Subcutaneous preadipocyte (primary cell): ENCODE measurements around a stretch of chr6.

- CAGE, long polyA plus RNA = no peak
Observed at GRCh38 chr6:168196094-168197444, 117.6 kb upstream of the FRMD1 start.

- CAGE, long polyA plus RNA = no peak
Observed at GRCh38 chr6:168301488-168302292, 17.9 kb downstream of the DACT2 start.

GRCh38 chr6:168377074-168378185 is 57.9 kb upstream of the DACT2 start:
- CAGE, long polyA plus RNA = no peak

DNA sequence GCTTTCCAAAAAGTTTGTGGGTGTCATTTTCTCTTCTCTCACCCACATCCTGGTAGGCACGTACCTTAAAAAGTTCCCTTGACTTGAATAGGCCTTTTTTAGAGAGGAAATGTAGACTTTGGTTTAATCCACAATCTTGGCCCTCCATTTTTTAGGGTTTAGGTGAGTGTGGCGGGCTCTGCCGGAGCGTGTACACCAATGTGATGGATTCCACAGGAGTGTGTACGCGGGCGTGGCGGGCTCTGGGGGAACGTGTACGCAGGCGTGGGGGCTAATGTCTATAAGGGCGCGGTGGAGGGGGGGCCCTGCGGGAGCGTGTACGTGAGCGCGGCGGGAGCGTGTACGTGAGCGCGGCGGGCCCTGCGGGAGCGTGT is 28.2 kb upstream of the SMOC2 start:
- CAGE, long polyA plus RNA = no peak

- CAGE, long polyA plus RNA = no peak
Observed at GRCh38 chr6:168666903-168667752, 226.1 kb downstream of the SMOC2 start.

DNA sequence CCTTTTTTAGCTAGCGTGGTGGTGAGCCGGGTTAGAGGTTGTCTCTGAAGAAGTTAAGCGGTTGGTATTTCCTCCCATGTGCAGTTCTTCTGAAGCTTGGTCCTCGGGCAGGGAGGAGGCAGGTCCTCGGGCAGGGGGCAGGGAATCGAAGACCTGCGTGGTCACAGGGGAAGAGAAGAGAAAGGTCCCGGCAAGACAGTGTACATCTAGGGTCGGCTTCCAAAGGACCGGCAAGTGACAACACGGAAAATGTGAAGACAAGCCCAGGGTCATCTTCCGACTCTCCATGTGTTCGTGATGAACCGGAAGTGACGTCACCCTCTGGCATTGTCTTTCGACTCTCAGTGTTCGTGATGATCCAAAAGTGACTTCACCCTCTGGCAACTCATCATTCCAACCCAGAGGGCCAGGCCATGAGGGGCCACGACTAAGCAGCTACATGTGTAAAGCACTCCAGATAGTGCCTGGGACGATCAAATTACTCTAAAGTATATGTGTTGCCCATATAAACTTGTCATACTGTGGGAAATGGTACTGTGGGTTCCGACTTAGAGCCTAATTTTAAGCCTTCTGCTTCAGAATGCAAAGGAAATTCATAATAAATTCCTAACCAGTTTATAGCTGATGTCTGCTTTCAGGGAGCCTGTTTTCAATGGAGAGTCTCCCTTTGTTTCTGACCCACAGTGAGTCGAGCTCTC is 290.7 kb downstream of the THBS2 start:
- CAGE, long polyA plus RNA = no peak

- CAGE, long polyA plus RNA = no peak
Observed at GRCh38 chr6:169071021-169071220, 182.7 kb downstream of the THBS2 start.

- CAGE, long polyA plus RNA = no peak
Observed at GRCh38 chr6:169174929-169175328, 78.7 kb downstream of the THBS2 start.

DNA sequence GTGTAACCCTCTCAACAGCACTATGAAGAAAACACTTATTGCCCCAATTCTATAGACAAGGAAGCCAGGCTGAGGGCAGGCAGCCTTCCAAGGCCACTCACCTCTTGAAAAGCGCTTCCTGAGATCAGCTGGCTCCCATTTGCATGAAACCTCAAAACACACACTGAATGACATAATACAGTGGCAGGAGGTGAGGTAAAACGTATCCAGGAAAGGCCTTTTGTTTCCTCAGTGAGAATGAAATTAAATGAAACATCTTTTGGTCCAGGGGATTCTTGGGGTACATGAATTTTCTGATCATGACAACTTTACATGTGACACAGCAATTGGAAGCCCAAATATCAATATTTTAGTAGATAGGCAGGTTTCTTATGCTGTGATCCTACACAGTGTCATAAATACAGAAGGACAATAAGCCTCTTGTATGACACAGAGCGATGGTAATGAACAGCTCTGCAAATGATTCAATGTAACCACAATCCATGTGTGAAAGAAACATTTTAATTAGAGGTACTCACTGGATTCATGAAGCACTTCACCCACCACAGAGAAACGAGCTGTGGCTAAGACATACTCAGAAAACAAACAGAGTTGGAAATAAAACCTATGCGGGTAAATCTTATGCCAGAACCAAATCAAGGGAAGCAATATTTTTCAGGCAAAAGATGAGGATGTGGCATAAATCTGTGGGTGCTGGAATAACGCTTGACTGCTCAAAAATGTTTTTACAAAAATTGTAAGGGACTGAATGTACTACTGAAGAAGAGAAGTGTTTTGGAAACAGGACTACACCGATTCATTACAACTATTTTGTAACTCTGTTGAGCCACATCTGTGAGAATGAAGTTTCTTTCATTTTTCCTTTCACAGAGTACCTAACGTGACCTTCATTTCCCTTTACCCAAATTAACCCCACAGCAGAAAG is 112.2 kb downstream of the WDR27 start:
- CAGE, long polyA plus RNA = no peak

- CAGE, long polyA plus RNA = no peak
Observed at GRCh38 chr6:169620380-169620647, 81.5 kb downstream of the WDR27 start.

DNA sequence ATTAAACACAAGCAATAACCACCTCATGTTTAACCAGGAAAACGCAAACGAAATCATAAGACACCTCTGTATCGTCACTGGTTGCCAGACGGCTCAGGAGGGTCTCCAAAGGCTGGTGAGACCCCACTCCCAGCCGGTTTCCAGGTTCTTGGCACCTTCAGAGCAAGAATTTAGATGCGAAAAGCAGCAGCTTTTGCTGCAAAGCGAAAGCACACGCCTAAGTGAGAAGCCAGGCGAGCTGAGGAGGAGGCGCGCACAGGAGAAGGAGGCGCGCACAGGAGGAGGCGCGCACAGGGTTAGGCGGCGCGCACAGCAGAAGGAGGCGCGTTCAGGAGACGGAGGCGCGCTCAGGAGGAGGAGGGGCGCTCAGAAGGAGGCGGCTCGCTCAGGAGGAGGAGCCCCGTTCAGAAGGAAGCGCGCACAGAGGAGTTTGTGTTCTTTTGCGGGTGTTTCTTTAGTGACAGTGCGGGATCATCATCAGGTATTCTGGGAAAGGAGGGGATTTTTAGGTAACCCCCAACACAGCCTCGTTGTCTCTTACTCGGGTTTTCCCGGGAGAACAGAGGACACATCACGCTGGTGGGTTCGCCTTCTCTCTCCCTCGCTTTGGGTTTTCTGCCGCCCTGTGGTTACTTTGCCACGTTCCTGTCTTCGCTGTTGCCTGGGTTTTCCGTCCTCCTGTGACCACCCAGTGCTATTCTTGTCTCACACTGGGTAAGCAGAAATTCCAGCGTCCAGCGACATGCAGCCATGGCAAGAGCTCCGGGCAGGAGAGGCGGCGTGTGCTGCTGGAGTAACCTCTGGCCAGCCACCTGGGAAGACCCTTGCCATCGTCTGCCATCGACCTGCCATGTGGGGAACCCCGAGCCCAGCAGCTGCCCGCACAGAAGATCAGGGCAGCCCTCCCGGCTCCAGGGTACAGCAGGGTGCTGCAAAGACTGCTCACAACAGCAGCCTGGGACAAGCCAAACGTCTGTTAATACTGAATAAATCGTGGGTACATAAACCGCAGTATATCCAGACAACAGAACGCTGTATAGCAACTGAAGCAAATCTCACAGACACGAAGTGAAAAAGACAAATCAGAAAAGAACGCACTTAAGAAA is 47.0 kb downstream of the WDR27 start:
- CAGE, long polyA plus RNA = no peak

DNA sequence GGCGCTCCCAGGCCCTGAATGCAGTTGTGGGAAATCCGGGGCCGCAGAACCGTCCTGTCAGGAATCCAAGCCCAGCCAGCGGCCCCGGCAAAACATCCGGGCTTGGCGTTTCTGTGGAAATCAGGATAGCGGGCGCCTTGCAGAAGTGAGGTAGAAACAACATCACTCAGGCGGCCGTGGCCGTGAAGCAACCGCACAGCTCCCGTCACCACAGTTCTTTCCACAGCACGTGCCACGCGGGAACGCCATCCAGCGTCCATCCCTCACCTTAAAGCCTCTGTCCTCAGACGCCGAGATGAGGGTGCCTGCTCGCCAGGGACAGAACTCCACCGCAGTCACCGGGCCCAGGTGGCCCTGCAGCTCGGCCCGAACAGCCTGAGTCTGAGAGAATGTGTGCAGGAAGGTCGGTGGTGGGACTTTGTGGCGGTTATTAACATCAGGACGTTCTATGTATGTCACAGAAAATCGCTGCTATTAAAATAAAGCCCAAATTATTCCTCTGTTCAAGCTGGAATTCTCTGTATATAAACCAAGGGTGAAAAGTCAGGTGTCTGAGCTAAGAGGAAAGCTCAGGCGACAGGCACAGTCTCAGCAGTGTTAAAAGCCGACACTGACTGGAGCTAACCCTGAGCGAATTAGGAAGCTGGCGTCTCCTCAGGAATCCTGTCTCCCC is 34.0 kb downstream of the WDR27 start:
- CAGE, long polyA plus RNA = no peak

DNA sequence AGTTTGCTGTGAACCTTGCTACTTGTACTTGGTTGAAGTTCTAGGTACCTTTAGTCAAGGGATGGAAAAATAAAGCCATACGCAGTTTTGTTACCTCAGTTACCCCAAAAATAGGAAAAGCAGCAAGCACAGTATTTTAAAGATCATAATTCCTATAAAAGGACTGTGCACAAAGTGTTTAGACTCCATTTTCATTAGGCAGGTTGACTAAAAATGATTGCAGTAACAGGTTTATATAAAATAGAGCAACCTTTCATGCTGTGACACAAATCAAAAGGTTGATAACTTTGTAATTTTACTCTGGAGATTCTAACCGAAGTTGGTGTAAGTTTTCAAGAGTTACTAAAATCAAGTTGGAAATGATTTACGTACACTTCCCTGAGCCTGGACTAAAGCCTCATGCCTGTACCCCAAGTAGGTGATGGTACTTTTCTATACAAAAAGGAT is 1.2 kb downstream of the C6orf120 start:
- CAGE, long polyA plus RNA = no peak

GRCh38 chr6:169708797-169709833 is 7.2 kb downstream of the C6orf120 start:
- CAGE, long polyA plus RNA = no peak

- CAGE, long polyA plus RNA = no peak
Observed at GRCh38 chr6:169921910-169922148, 170.4 kb downstream of the ERMARD start.

- CAGE, long polyA plus RNA = no peak
Observed at GRCh38 chr6:170129801-170130247, 161.1 kb downstream of the DLL1 start.

- CAGE, long polyA plus RNA = no peak
Observed at GRCh38 chr6:170262424-170262938, 28.4 kb downstream of the DLL1 start.

DNA sequence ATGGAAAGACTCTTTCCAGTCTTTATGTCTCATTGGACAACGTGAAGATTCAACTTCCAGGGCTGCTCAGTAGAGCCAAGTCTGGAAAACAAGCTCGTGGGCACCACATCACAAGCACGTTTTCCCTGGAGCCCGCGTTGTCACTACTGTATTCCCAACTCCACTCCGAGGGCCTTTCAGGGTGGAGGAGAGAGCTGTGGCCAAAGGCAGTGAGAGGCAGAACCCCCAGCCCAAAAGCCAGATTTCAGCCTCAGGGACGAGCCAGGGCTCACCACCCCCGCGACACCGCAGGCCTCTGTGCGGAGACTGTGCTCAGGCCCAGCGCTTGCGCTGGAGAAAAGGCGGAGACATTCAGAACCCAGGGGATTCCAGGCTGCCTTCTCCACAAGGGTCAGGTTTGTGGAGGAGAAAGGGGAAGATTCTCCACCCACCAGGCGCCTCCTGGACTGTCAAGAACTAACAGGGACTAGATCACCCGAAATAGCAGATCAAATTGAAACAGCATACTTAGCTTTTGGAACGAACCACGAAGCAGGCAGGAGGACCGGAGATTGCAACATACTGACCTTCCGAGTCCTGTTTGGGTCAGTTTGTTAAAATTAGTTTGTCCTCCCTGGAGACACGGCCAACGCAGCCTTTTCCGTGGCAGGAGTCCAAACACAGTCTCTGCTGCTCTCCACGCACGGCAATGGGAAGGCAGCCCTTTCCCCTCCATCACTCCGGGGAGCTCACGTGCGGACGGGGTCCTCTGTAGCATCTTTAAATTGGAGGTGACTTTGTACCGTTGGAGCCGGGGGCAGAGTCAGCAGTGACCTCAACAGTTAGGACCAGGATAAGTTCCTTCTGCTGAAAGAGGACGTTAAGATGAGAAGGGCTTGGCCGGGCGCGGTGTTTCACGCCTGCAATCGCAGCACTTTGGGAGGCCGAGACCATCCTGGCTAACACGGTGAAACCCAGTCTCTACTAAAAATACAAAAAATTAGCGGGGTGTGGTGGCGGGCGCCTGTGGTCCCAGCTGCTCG is 14.3 kb downstream of the DLL1 start:
- CAGE, long polyA plus RNA = no peak

GRCh38 chr6:170306876-170307814 is 587 bp downstream of the FAM120B start:
- CAGE, long polyA plus RNA = no peak

DNA sequence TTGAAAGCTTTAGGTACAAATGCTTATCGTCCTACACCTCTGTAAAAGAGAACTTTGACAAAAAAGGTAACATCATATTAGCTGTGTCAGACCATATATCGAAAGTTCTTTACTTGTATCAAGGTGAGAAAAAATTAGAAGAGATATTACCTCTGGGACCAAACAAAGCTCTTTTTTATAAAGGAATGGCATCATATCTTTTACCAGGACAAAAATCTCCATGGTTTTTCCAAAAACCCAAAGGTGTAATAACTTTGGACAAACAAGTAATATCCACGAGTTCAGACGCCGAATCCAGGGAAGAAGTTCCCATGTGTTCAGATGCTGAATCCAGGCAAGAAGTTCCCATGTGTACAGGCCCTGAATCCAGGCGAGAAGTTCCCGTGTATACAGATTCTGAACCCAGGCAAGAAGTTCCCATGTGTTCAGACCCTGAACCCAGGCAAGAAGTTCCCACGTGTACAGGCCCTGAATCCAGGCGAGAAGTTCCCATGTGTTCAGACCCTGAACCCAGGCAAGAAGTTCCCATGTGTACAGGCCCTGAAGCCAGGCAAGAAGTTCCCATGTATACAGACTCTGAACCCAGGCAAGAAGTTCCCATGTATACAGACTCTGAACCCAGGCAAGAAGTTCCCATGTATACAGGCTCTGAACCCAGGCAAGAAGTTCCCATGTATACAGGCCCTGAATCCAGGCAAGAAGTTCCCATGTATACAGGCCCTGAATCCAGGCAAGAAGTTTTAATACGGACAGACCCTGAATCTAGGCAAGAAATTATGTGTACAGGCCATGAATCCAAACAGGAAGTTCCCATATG is 11.8 kb downstream of the FAM120B start:
- CAGE, long polyA plus RNA = no peak